AG04449 (cell line): ENCODE measurements around a stretch of chr20.

GRCh38 chr20:5765906-5766814 lies 16.0 kb downstream of the SHLD1 start:
- RRBS: no CpG with 5 or more reads among the region's 9 CpGs

GRCh38 chr20:5849098-5849533 lies 62.2 kb upstream of the CHGB start:
- RRBS: no CpG with 5 or more reads among the region's 6 CpGs

GRCh38 chr20:5947098-5947646 lies 3.2 kb downstream of the TRMT6 start:
- RRBS: no CpG with 5 or more reads among the region's 8 CpGs

DNA sequence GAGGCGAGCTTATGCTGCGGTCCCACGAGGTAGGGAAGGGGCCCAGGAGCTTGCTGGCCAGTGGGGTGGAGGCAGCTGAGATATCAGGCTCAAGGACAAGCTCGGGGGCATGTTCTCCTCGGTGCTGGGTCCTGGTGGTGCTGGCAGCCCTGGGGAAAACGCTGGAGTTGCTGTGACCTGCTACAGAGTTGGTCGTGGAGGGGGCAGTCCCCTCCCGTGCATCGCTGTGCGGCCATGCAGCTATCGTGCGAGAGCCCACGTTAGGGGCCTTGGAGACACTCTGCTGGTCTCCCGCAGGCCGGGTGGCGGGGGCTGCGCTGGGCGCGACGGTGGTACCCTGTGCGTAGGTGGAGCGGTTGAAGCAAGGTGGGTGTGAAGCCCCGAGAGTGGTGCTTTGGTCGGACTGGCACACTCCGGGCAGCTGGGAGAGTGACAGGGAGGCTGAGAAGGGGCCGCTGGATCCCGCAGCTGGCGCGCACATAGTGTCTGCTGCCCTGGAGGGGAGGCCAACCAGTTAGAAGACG lies 12.0 kb downstream of the LRRN4 start:
- RRBS: no CpG with 5 or more reads among the region's 30 CpGs

GRCh38 chr20:6623948-6624453 lies 143.5 kb upstream of the BMP2 start:
- RRBS: no CpG with 5 or more reads among the region's 4 CpGs

- RRBS: no CpG with 5 or more reads among the region's 5 CpGs
These were observed 110.4 kb upstream of the BMP2 start for GRCh38 chr20:6656944-6657550.

GRCh38 chr20:6731939-6732498 lies 35.5 kb upstream of the BMP2 start:
- RRBS: no CpG with 5 or more reads among the region's 4 CpGs

- RRBS: no CpG with 5 or more reads among the region's 4 CpGs
These were observed 20.5 kb upstream of the BMP2 start for GRCh38 chr20:6746934-6747459.

DNA sequence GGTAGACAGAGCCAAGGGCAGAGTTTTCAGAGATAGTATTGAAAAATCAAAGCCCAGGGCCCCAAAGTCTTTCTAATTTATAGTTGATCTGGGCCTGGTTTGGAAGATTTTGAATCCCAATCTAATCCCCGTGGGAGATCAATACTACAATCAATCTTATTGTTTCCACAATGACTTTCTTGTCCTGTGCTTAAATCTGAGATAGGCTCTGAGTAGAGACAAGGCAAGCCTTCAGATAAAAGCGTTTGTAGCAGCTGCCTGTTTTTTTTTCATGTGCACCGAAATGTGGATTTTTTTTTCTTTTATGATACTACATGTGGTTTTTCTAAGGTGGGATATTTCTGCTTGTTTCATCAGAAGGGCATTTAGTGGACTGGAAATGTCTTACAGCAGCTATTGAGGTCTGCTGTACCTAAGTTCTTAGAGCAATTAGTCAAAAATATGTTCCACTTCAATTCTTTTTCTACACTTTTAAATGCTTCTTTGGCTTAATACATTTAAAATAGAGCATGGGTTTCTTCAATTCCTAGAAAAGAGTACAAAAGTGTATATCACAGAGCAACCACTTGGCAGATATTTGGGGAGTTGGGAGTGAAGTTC lies 3.5 kb downstream of the BMP2 start:
- RRBS: no CpG with 5 or more reads among the region's 3 CpGs

DNA sequence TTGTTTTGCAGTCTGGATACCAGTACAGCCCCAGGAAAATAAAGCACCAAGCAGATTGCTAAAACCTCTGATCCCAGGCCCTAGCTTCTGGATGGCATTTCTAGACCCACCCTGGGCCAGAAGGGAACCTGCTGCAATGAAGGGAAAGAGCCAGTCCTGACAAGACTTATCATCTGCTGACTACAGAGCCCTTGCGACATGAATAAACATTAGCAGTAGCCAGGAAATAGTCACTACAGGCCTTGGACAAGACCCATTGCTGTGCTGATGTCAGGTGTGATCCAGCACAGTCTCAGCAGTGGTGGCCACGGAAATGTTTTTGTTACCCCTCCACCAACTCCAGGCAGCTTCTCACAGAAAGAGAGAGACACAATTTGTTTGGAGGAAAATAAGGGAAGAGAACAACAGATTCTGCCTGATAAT lies 399.3 kb downstream of the HAO1 start:
- RRBS: no CpG with 5 or more reads among the region's 2 CpGs

DNA sequence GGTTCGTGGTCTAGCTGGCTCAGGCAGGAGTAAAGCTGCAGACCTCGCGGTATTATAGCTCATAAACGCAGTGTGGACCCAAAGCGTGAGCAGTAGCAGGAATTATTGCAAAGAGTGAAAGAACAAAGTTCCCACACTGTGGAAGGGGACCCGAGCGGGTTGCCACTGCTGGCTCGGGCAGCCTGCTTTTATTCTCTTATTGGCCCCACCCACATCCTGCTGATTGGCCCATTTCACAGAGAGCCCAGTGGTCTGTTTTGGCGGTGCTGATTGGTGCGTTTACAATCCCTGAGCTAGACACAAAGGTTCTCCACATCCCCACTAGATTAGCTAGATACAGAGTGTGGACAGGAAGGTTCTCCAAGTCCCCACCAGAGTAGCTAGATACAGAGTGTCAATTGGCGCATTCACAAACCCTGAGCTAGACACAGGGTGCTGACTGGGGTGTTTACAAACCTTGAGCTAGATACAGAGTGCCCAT lies 137.3 kb downstream of the HAO1 start:
- RRBS: no CpG with 5 or more reads among the region's 11 CpGs

DNA sequence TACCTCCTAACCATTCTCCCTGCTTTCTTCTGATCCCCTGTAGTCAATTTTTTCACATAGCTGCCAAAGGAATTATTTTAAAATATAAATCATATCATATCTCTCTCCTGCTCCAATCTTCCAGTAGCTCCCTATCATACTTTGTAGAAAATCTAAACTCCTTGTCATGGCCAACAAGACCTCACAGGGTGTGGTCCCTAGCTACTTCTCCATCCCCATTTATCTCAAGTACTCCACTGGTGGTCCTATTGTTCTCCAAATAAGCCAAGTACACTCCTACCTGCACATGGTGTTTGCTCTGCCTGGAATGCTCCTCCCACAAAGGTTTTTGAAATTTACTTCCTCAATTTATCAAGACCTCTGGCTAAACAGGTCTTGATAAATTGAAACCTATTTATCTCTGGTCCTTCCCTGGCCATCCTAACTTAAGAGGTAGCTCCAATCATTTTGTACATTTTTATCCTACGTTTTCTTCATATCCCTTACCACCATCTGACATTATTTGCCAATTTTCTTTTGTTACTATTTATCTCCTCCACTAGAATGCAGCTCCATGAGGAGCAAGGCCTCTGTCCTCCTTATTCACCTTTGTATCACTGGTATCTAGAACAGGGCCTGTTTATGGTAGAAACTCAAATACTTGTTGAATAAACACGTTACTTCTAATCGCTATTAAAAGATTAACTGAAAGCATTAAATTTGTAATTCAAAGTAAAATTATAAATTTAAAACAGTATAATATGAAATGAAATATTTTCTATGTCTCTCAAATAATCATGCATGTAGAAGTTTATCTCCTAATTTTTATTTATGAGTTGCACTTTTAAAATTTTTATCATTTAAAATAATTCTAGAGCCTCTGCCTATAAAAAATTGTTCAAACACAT lies 11.9 kb downstream of the TMX4 start:
- RRBS: no CpG with 5 or more reads among the region's 3 CpGs

GRCh38 chr20:8214010-8214625 lies 82.1 kb downstream of the PLCB1 start:
- RRBS: no CpG with 5 or more reads among the region's 9 CpGs

GRCh38 chr20:8242157-8242977 lies 110.3 kb downstream of the PLCB1 start:
- RRBS: no CpG with 5 or more reads among the region's 4 CpGs

DNA sequence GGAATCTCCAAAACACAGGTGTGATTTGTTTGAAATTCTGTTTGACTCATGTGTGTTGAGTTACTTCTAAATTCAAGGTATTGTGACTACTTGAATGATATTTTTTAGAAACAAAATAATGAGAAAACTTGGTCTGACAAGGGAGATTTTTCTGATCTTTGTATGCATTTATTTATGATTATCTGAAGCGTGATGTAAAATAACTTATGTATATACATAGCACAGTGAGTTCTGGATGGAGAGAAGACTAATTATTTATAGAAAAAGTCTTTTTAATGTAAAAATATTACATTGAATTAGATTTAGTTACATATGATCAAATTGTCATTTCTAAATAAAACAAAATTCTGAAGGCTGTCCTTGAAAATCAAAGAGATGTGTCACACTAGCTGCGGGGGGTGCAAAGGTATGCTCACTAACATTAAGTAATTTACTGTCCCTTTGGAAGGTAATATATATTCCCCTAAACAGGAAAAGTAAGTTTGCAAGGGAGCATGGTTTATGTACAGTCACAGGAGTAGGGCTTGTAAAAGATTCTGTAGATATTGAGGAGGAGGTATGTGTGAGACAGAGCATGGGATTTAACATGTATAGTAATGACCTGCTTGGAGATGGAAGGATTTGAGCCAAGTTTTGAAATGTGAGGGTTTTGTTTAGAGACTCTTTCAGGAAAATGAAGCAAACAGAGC lies 284.2 kb downstream of the PLCB1 start:
- RRBS: no CpG with 5 or more reads among the region's 2 CpGs

DNA sequence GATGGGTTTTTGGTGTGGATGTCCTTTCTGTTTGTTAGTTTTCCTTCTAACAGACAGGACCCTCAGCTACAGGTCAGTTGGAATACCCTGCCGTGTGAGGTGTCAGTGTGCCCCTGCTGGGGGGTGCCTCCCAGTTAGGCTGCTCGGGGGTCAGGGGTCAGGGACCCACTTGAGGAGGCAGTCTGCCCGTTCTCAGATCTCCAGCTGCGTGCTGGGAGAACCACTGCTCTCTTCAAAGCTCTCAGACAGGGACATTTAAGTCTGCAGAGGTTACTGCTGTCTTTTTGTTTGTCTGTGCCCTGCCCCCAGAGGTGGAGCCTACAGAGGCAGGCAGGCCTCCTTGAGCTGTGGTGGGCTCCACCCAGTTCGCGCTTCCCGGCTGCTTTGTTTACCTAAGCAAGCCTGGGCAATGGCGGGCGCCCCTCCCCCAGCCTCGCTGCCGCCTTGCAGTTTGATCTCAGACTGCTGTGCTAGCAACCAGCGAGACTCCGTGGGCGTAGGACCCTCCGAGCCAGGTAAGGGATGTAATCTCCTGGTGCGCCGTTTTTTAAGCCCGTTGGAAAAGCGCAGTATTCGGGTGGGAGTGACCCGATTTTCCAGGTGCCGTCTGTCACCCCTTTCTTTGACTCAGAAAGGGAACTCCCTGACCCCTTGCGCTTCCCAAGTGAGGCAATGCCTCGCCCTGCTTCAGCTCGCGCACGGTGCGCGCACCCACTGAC lies 468.4 kb downstream of the PLCB1 start:
- RRBS: no CpG with 5 or more reads among the region's 29 CpGs

- RRBS: no CpG with 5 or more reads among the region's 10 CpGs
These were observed 256.0 kb upstream of the PLCB4 start for GRCh38 chr20:8812697-8813494.

GRCh38 chr20:9112955-9113625 lies 44.2 kb downstream of the PLCB4 start:
- RRBS: no CpG with 5 or more reads among the region's 6 CpGs

DNA sequence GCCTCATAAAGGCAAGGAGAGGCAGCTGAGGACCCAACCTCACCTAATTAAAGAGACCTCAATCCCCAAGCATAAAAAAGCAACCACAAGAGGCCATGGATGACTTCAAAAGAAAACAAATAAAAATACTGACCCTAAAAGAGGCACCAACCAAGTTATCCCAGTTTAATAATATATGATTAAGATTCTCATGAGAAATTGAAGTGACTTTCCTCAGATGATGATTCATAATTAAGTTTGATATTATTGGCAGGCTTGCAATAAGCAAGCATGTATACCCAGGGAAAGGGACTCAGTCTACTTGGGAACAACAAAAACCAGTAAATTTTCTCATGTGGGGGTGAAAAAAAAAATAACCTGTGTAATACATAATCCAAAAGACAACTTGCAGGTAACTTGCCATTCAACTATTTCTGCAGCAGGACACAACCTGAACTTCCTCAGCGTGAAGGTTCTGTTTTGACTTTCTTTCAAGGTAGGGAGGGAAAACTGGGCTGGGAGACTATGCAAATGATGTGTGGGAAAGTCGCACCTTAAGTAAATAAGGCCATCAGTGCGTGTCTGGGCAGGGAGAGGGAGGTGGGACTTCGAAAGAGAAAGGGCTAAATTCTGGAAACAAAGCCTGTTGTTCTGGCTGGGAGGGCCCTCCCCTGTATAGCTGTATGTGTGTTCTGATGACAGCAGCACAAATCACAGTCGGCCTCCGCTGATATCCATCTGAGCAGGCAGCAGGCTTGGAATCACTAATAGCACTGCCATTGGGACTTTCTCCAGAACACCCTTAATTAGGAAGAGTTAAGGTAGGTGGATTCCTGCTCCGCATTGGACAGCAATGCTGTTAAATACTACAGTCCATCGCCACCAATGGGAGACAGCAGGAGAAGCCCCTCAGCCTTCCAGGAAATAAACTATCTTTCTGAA lies 19.3 kb downstream of the JAG1 start:
- RRBS: no CpG with 5 or more reads among the region's 8 CpGs